Metastatic Pancreatic Carcinoma in the Ovary (tissue), 1 donor: Measurements from ENCODE around the gene DNAJC5.

DNA sequence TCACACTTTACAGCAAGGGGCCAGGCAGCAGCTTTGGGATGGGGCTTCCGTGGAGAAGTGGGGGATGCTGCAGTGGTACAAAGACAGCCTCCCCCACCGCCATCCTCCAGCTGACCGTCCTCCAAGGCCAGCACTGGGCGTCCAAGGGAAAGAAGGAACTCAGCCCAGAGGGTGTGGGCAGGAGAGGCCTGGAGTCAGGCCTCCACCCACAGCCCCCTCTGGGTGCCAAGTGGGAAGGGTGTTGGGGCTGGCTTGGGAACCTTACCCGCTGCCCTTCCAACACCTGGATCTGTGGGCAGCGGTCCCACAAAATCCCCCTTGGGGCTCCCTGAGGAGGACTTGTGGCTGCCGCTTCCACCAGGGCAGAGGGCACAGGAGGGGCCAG, 13.1 kb downstream of the STMN3 start:
- PRO-cap, result no peak

- PRO-cap, result no peak
Measured at GRCh38 chr20:63656994-63658079, 775 bp upstream of the RTEL1 start.

DNA sequence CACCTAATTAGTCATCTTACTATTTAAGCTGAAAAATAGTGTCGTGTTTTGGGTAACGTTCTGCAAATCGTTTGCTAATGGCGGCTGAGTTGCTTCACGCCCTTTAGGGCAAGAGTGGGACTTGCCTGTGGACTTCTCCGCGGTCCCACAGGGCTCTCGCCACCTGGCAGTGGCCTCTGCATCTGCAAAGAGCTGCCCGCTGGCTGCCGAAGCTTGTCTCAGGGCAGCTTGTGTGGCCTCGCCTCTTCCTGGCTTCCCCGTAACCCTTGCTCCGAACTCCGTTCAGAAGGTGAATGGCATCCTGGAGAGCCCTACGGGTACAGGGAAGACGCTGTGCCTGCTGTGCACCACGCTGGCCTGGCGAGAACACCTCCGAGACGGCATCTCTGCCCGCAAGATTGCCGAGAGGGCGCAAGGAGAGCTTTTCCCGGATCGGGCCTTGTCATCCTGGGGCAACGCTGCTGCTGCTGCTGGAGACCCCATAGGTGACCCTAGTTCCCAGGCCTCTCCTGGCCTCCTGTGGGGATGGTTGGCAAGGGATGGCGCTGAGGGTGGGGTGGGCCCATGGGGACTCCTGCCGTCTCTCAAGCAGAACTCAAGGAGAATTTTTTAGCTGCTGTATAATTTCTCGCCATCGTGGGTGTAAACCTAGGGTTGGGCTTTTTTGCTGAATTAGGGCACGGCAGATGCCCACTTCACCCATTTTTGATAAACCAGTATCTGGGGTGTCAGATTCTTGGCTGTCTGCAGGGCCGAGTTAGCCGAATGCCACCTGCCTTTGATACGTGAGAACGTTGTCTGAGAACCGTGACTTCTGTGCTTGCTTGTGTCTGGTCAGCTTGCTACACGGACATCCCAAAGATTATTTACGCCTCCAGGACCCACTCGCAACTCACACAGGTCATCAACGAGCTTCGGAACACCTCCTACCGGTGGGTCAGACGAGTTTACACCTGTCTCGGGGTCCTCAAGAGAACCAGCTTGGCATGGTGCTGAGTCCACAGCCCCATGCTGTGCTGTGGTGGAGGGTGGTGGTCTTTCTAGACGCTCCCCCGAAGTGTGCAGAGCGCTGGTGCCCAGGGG, 3.2 kb downstream of the RTEL1 start:
- PRO-cap, result no peak

DNA sequence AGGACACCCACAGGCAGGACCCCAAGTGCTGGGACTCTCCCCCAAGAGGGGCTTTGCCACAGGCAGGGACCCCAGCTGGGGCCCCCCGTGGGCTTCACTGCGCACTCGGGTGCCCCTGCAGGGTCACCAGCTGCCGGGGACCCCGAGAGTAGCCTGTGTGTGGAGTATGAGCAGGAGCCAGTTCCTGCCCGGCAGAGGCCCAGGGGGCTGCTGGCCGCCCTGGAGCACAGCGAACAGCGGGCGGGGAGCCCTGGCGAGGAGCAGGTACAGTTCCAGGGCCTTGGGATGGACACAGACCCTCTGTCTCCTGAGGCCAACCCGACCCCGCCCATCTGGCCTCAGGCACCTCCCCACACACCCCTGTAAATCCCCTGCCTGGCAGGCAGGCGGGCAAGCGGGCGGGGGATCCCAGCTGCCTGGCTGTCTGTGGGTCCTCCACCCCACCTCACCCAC, 5.7 kb upstream of the TNFRSF6B start:
- PRO-cap, result no peak

DNA sequence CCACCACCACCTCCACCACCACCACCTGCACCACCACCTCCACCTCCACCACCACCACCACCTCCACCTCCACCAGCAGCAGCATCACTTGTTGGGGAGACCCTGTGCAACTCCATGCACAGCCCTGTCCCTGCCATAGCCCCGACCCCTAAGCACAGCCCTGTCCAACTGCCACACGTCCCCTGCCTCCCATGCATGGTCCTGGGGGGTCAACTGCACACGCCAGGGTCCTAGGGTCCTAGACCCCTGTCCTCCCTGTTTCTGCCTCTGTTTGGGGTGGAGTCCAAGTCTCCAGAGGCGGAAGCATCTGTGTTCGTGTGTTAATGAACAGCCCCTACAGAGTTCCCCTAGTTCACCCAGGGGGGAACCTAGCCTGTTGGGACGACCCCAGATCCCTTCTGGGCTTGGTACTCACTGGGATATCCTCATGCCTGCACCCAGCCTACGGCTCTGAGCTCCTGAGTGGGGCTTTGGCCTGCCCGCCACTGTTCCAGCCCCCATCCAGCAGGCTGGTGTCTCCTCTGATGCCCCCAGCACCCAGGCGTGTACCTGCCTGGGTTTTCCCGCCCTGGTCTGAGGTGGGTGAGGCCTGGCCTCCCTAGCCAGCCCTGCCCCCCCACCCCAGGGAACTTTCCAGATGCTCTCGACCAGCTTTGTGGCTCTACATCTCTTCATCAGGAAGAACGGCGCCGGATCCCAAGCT, 2.6 kb upstream of the TNFRSF6B start:
- PRO-cap, result no peak

DNA sequence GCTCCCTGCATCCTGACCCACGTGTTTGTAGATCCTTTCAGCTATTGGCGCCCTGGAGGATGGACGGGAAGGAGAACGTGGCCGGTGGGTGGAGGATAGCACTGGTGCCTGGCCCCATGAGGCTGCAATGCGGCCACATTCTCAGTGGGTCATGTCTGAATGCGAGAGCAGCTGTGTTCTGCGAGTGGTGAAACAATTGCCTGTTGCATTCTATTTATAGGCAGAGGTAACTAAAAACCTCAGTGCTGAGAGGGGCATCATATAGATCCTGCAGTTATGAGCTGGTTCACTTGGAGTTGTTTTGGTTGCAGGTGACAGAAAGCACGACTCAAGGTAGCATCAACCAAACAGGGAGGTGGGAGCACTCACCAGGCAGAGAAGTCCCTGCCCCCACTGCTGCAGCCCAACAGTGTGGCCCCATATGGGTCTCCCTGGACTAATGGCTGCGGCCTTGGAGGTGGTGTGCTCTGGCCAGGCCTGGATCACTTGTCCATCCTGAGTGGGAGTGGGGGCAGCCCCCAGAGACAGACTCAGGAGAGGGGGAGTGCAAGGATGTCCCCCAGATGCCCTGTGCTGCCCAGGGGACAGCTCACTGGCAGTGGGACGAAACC, 13.2 kb downstream of the TPD52L2 start:
- PRO-cap, result no peak

GRCh38 chr20:63894827-63895714, at the start of gene DNAJC5:
Gene DNAJC5, plus strand, starts transcription at chr20:63895126.
- PRO-cap, result bidirectional peak, plus-strand start at chr20:63895159, minus-strand start at chr20:63894905

DNA sequence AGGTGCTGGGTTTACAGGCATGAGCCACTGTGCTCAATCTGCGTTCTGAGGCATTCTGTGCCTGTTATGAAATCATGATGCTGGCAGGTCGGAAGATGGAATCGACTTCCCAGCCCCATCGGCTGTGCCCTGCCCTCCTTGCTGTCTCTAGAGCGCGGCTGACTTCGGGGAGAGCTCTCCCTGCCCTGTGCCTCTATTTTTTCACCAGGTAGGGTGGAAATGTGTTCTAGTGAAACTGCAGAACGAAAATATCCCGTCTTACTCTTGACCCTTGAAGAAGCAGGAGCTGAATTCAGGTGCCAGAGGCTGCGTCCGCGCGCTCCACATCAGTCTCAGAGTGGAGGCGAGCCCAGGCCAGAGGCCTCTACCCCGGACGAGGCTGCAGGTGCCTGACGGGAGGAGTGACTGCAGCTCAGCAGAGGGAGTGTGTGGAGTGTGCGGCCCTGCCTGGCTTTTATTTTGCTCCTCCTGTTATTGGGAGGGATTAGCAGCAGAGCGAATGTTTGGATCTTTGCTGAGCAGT, 6.4 kb downstream of the DNAJC5 start:
- PRO-cap, result no peak

DNA sequence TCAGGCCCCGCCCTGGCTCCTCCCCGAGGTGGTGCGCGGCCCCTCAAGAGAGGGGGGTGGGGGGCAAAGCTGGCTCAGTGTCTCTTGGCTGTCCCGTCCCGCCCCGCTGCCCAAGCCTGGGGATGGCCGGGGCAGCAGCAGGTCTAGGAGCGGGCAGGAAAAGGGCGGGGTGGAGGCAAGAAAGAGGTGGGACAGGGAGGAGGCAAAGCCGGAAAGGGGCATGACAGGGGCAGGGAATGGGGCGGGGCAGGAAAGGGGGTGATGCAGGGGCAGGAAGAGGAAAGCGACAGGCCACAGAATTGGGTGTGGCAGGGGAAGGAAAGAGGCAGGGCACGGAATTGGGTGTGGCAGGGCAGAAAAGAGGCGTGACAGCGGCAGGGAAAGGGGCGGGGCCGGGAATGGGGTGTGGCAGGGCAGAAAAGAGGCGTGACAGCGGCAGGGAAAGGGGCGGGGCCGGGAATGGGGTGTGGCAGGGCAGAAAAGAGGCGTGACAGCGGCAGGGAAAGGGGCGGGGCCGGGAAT, 14.5 kb downstream of the UCKL1 start:
- PRO-cap, result no peak

GRCh38 chr20:64071221-64071838, 8.0 kb downstream of the RGS19 start:
- PRO-cap, result no peak

GRCh38 chr20:64101868-64102444, 5.4 kb downstream of the NPBWR2 start:
- PRO-cap, result no peak

- PRO-cap, result no peak
Measured at GRCh38 chr20:64168219-64169192, 4.3 kb downstream of the MYT1 start.